ENCODE data around the gene GNGT2.

DNA sequence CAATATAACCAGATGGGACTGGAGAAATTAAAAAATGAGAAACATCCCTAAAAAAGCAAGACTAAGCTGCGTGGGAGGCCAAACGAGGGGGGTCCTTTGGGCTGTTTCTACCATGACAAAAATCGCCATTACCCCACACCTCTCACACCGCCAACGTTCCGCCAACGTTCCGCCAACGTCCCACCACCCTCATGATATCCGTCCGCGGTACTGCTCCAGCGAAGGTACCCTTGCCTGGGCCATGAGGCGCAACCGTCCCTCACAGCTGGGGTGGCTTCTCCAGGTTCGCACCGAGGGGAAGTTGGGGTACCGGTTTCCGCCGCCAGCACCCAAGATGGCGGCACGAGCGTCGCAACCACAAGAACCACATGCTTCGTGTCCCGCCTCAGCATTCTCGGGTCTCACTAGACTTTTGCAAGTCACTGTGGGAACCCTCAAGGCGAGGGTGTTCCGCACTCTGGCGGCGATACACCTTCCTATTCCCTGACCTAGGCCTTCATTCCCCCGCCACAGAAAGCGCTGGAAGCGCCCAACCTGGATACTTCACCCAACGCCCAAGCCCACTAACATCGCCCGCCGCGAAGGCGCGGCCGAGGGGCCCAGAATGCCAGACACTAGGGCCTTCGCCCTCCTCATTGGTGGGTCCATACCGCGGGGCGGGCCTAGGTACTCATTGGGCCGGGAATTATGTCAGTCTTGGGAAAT, 521 bp upstream of the NFE2L1 start:
- PRO-cap = bidirectional peak, plus-strand start at position 422 of the sequence, minus-strand start at position 281 of the sequence; bidirectional peak, plus-strand start outside the sequence, minus-strand start at position 586 of the sequence

DNA sequence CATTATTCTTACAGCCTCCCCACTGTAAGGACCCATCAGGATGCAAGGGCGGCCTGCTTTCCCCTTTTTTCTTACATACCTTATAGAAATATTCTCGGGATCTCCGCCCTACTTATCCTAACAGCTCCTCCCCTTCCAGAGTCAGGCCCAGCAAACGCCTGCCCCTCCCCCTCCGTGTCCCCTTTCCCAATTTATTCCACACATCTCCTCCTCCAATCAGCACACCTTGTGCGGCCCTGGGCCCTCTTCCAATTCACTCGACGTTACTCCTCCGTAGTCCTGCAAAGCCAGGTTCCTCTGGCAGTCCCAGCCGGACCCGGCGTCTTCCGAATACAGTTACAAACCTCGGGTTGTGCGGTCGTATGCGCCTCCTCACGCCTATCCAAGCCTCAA, 752 bp downstream of the CBX1 start:
- PRO-cap = bidirectional peak, plus-strand start outside the sequence, minus-strand start at position 321 of the sequence

DNA sequence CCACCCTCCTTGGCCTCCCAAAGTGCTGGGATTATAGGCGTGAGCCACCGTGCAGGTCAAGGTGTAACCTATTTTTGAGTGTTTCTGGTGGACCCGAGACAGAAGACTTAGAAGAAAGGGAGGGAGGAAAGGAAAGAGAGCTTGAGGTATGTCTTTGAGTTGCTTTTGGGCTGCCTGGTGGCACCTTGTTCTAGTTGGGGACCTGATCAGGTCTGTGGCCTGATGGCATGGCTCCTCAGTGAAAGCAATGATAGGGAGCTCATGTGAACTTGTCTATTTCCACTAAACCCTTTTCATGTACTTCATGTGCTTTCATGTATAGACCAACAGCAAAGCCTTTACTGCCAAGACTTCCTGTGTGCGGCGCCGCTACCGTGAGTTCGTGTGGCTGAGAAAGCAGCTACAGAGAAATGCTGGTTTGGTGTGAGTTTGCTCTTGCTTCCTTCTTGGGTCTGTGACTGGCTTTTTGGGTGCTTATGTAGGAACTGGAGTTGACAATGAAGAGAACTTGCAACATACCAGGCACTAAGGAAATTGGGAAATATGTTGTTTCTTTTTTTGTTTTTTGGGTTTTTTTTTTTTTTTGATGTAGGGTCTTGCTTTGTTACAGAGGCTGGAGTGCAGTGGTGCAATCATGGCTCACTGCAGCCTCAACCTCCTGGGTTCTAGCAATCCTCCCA, 5.6 kb downstream of the SNX11 start:
- PRO-cap = no peak

- PRO-cap = bidirectional peak, plus-strand start at chr17:48543956, minus-strand start at chr17:48543749
Observed at GRCh38 chr17:48543715-48544436, 1.0 kb downstream of the HOXB2 start.

DNA sequence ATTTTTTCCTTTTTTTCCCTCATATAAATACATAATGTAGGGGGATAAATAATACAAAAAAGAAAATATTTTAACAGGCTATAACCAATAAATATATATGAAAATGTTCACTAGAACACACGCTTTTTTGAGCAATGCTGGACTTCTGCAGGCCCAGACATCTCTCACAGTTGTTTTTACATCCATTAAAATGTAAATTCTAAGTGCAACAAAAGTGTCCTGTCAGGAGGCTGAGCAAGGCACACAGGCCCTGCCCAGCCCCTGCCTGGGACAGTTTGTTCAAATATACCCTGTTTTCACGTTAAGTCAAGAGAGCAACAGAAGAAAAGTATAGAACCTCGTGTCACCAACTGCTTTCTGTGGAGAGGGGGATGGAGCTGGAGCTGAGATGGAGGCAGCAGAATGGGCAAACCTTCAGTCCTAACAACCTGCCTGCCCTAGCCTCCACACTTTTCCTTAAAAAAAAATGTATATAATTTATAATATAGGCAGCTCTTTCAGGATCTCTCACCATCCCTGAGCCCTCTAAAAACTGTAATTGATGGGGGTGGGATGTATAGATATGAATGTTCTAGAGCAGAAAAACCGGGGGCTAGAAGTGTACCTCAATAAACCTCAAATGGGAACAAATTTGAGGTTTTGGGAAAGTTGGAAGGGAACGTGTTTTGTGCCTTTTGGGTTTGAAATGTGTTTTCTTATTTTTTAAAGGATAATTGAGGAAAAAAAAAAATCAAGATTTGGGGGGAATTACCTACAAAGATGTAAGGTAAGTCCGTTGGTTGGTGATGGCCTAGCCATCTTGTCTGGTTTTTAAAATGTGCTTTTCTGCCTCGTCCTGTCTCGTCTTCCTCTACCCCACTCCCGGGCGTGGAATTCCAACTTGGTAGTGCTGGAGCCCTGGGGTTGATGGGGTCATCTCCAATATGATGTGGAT, 4.5 kb upstream of the HOXB2 start:
- PRO-cap = no peak

DNA sequence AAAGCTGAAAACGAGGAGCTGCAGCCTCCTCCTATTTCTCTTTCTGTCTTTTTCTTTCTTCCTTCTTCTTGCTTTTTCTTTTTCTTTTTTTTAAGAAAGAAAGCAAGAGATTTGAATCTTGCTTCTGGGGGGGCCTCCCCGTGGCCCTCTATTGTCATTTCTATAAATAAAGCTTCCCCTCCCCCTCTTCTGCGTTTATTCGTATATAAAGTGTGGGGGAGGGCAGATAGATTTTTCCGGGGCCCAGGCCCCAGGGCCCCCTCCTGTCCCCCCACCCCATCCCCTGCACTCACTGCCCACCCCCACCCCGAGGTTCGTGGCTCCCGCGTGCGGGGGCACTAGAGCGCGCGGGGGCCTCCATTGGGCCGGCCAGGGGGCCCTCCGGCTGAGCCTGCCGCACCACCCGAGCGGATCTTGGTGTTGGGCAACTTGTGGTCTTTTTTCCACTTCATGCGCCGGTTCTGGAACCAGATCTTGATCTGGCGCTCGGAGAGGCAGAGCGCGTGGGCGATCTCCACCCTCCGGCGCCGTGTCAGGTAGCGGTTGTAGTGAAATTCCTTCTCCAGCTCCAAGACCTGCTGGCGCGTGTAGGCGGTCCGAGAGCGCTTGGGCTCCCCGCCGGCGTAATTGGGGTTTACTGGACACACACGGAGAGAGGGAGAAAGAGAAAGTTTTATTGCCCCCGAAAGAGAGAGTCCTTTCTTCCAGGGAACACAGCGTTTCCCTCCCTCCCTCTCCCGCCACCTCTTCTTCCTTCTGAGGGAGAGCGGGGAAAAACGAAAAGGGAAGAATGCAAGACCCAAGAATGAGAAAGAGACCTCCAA, 1.6 kb downstream of the HOXB4 start:
- PRO-cap = bidirectional peak, plus-strand start at position 470 of the sequence, minus-strand start at position 416 of the sequence

- PRO-cap = no peak
Observed at GRCh38 chr17:48577208-48578054, 719 bp downstream of the HOXB4 start.

GRCh38 chr17:48618138-48619046, 3.3 kb upstream of the HOXB8 start:
- PRO-cap = no peak

GRCh38 chr17:48627570-48628189, 1.5 kb upstream of the HOXB9 start:
- PRO-cap = no peak

DNA sequence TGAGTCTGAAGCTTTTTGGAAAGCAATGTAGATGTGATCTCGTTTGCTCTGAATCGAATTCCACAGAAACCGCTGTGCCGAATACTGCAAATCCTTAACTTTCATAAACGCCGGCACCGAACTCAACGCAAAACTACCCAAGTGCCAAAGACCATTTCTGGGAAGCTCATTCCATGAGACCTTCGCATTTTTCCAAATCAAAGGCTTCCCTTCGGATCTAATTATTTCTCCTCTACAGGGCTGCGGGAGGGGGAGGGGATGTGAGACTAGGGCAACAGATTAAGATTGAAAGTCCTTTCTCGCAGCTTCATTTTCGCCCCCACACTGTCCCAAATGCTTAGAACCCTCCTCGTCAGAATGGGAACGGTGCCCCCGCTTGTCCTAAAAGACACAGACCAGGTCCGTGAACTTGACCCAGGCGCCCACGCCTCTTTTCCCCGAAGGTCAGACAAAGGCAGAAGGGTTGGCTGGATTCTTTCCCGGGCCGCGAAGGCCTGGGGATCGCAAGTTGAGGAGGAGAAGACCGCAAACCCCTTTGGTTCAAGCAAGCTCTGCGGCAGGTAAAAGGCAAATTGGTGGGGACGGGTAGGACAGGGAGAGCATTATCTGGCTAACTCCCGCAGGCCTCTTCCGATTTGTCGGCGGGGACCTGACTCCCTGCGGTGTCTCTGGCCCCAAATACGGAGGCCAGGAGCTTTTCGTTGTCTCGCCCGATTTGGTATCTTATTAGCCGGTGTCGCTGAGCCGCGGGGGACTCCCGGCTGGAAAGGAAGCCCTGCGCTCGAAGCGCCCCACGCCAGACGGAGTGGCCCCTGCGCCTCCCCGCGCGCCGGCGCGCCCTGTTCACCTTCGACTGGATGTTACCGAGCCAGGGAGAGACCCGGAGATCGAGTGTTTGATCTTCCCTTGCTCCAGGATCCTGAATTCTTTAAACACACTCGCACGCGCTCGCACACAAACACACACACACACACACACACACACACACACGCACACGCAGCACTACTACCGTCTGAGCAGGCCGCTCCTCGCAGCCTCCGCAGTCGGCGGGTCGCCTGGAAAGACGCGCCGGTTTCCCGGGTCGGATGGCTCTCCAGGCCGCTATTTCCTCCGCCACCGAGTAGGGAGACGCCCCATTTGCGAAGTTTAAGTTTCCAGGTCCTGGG, 3.7 kb downstream of the PRAC1 start:
- PRO-cap = no peak

DNA sequence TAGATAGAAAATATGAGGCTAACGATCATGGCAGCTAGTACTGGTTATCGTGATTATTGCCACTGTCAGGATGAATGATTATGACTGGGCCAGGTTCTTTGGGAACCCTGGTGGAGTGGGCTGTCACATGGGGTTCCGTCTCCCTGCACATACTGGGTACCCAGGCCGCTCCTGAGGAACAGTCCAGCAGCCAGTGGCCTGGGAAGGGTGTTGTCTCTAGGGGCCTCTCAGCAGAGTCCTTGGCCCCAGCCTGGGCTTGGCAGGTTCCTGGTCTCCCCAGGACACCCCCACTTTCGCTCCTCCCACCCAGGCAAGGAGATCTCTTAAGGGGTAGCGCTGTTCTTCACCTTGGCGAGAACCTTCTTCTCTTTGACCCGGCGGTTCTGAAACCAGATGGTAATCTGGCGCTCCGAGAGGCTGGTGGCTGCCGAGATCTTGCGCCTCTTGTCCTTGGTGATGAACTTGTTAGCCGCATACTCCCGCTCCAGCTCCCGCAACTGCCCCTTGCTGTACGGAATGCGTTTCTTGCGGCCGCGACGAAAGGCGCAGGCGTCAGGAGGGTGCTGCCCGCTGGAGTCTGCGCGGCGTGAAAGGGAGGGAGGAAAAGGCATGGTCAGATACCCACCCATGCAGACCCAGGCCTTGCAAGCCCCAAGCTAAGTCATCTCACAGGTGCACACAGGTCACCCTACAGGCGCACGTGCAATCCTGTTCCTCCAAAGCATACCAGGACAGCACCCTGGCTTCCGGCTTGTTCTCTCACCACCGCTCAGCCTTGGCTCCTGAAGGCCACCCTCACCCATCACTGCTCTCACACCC, 1.9 kb downstream of the HOXB13 start:
- PRO-cap = no peak

GRCh38 chr17:48757241-48757748, 28.7 kb upstream of the HOXB13 start:
- PRO-cap = no peak

GRCh38 chr17:48791688-48792048, 25.4 kb downstream of the TTLL6 start:
- PRO-cap = unidirectional peak, minus-strand start at chr17:48791739

GRCh38 chr17:48799137-48799847, 17.7 kb downstream of the TTLL6 start:
- PRO-cap = bidirectional peak, plus-strand start at chr17:48799656, minus-strand start at chr17:48799526

GRCh38 chr17:48800967-48801286, 16.1 kb downstream of the TTLL6 start:
- PRO-cap = unidirectional peak, minus-strand start at chr17:48801054

GRCh38 chr17:48894390-48895236, 2.0 kb downstream of the ATP5MC1 start:
- PRO-cap = no peak

DNA sequence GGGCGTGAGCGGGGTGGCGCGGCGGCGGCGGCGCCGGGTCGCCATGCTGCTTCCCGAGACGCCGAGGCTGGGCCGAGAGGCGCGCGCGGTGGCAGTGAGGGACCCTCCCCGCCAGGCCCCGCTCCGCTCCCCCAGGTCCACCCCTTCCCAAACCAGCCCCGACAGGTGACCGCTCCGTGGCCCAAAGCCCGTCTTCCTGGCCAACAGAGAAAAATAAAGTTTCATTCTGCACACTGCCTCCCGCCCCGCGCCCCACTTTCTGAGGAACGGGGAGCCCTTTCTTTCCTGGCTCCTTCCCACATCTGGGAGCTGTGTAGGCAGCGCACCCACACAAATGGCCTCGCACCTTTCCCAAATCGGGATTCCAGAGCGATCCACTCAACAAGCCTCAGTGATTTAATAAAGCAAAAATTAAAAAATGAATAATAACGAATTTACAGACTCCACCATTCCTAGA, 1.3 kb downstream of the IGF2BP1 start:
- PRO-cap = no peak

- PRO-cap = bidirectional peak, plus-strand start at chr17:49210401, minus-strand start at chr17:49210212; bidirectional peak, plus-strand start at chr17:49210711, minus-strand start at chr17:49210574
Observed at GRCh38 chr17:49209881-49211080, at the start of gene GNGT2. Gene GNGT2, minus strand, starts transcription at chr17:49210574.

DNA sequence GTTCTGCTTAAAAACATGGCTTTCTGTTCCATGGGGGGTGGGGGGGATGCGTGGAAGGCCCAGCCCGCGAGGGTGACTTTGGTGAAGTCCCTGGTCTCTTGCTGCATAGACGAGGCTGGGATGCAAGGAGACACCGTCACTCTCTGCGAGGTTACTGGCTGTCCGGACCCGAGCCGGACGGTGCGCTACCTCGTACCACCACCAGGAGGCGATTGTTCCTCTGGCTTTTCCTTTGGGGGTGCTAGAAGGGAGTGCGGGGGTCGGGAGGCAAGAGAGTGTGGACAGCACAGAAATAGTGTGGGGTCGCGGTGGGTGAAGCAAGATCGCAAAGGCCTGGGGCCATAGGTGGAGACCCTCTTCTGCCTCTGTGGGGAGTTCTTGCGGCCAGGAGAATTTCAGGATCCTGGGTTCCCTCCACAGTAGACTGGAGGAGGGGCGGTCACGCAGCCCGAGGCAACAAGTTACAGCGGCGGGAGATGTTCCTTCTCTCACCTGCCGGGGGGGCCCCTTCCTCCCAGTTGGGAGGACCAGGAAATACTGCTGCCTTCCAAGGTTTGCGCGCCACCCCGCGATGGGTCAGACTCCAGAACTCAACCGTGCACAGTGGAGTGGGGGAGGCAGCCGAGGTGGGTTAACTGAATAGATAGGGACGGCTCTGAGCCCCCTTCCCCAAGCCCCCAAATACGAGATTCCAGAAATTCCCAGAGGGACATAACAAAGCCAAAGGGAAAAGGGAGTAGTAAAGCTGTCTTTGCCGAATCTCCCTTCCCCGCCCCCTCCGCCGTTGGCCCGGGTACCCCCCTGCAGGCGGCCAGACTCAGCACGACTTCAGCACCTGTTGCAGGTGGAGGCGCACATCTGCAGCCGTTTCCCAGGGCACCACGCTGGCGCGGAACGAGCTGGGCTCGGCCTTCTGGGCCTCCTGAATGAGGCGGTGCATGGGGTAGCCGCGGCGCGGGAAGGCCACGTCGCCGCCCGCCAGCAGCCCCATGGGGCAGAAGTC, 6.9 kb downstream of the PHOSPHO1 start:
- PRO-cap = no peak

DNA sequence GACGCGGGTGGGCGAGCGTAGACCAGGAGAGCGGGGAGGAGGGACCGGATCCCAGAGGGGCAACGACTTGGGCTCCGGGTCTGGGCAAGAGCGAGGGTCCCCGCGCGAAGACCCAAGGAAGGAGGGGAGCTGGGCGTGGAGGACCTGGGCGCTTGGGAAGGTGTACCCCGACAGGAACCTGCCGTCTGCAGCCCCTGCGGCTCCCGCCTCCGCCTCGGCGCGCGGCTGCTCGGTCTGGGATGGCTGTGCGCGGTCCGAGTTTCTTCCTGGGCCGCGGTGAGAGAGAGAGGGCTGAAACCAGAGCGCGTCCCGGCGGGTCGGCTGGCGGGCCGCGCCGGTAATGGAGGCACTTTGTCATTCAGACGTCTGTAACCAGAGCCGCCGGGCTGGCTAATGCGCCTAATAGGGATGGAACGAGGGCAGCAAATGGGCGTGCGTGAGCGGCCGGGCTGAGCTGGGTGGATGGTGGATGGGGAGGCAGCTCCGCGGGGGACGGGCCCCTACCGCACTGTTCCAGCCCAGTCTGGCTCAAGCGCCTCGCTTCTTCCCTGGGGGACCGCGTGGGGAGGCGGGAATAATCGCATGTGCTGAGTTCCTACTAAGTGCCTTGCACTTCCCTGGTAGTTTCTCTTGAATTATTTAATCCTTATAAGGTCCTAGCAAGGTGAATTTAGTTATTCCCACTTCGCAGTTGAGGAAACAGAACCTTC, 2.4 kb downstream of the NGFR start:
- PRO-cap = no peak